Upper lobe of left lung (tissue), 5 donors: ENCODE measurements around a stretch of chr6.

GRCh38 chr6:6800908-6801262, 212.4 kb downstream of the LY86 start:
- PRO-cap, 2 experiments = no peak in any of the 2 experiments
- RAMPAGE, long total RNA, 4 experiments = start-site peak on the minus strand in 2 of 4 experiments, at chr6:6801119-6801172 at its widest, 13 to 25 reads per replicate

GRCh38 chr6:6891854-6892544, 215.8 kb upstream of the RREB1 start:
- PRO-cap, 2 experiments = no peak in any of the 2 experiments
- RAMPAGE, long total RNA, 4 experiments = no peak in any of the 4 experiments

GRCh38 chr6:7008426-7009036, 99.2 kb upstream of the RREB1 start:
- PRO-cap, 2 experiments = no peak in any of the 2 experiments
- RAMPAGE, long total RNA, 4 experiments = no peak in any of the 4 experiments

DNA sequence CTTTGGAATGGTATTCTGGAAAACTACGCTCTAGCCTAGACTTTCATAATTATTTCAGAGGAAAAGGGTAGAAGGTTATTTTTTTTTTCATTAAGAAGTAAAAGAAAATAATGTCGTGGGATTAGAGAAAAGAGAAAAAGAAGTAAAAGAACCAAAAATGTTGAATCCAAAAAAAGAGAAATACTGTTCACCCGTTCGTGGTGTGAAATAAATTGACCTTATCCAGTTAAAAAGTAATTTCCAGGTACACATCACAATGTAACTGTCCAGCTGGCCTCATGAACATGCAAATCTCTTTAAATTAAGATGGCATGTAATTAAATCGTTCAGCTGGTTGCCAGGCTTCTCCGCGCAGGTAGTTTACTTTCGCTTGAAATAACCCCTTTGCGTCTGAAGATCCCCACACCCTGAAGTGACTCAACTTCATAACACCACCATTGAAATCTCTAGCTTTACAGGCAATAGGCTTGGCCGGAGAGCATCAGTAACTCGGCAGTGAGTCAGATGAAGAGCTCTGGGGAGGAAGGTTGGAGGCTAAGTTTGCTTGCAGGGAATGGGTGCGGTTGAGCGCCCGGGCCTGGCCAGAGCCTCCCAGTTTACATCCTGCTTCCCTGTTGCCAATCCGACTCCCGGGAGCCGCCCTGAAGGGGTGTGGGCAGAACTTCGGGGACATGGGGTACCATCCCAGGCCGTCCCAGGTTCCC, 57.1 kb upstream of the RREB1 start:
- PRO-cap, 2 experiments = peak in 2 of 2 experiments; most common plus-strand start position 492 of the sequence (in 1)
- RAMPAGE, long total RNA, 4 experiments = no peak in any of the 4 experiments

DNA sequence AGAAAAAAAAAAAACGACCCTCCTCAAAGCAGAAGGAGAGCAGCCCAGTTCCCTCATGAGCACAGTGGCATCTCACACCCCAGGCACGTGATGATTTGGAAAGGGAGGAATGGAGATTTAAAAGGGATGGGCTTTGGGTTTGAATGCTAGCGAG, 54.7 kb upstream of the RREB1 start:
- PRO-cap, 2 experiments = peak in 1 of 2 experiments; most common minus-strand start position 66 of the sequence (in 1)
- RAMPAGE, long total RNA, 4 experiments = no peak in any of the 4 experiments

GRCh38 chr6:7087041-7087398, 20.7 kb upstream of the RREB1 start:
- PRO-cap, 2 experiments = no peak in any of the 2 experiments
- RAMPAGE, long total RNA, 4 experiments = no peak in any of the 4 experiments

GRCh38 chr6:7107232-7107655, 517 bp upstream of the RREB1 start:
- PRO-cap, 2 experiments = no peak in any of the 2 experiments
- RAMPAGE, long total RNA, 4 experiments = no peak in any of the 4 experiments

DNA sequence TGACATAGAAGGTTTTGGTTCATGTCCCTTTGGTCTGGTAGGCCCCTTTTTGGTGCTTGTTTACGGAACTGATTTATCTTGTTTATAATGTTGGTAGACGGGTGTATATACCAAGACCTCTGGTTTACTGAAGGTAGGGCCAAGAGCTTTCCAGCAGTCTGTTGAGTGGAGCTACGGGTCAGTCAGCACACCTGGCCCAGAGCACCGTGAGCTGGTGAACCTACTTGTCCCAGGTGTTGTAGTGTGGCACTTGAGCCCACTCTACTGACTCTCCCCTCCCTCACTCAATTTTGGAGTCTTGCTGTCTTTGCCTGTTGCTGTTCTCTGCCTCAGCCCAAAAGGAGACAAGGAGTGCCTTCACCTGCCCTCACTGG, 22.0 kb downstream of the RREB1 start:
- PRO-cap, 2 experiments = no peak in any of the 2 experiments
- RAMPAGE, long total RNA, 4 experiments = no peak in any of the 4 experiments

DNA sequence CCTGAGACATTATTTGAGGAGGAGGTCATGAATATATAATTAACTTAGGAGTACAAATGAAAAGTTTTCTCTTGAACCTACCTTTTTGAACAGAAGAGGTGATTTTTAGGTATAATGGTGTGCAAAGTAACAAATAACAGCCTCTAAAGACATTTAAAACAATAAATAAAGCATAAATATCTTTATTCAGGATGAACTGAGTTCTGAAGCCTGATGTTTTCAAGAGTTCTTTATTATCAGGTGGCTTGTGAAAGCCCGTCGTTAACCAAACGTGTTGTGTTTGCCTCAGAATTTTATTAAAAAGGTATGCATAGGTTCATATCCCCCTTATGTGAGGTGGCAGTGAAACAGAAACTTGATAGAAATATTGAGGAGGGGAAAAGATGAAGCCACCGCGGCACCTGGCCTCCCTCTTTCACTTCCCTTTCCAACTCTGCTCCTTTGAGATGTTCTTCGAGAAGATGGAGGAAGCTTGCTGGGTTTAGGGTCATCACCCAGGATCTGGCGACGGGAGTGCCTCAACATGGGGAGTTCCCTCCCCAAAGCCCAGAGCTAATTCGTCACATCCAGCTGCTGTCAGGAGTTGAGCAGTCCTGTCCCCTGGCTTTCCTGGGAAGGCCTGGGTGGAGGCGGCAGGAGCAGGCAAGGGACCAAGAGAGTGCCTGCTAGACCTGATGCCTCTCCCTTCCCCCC, 29.0 kb downstream of the RREB1 start:
- PRO-cap, 2 experiments = no peak in any of the 2 experiments
- RAMPAGE, long total RNA, 4 experiments = no peak in any of the 4 experiments

- PRO-cap, 2 experiments = no peak in any of the 2 experiments
- RAMPAGE, long total RNA, 4 experiments = no peak in any of the 4 experiments
Measured at GRCh38 chr6:7173689-7174347, 66.1 kb downstream of the RREB1 start.

GRCh38 chr6:7203777-7204648, 96.3 kb downstream of the RREB1 start:
- PRO-cap, 2 experiments = no peak in any of the 2 experiments
- RAMPAGE, long total RNA, 4 experiments = no peak in any of the 4 experiments

DNA sequence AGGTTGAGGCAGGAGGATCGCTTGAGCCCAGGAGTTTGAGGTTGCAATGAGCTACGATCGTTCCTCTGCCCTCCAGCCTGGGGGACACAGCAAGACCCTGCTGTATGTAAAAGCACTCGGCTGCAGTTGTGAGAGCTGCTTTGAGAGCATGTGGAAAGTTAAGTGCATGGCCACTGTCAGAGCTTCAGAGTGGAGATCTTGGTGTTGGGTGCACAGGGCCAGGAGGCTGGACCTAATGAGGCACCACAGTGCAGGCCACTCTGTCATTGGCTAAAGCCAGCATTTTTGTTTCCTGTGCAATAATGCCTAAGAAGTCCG, 60.7 kb downstream of the SSR1 start:
- PRO-cap, 2 experiments = peak in 1 of 2 experiments; most common plus-strand start position 183 of the sequence (in 1)
- RAMPAGE, long total RNA, 4 experiments = no peak in any of the 4 experiments

GRCh38 chr6:7266238-7266574, 46.8 kb downstream of the SSR1 start:
- PRO-cap, 2 experiments = no peak in any of the 2 experiments
- RAMPAGE, long total RNA, 4 experiments = no peak in any of the 4 experiments

GRCh38 chr6:7463700-7464287, 74.2 kb downstream of the RIOK1 start:
- PRO-cap, 2 experiments = no peak in any of the 2 experiments
- RAMPAGE, long total RNA, 4 experiments = no peak in any of the 4 experiments

DNA sequence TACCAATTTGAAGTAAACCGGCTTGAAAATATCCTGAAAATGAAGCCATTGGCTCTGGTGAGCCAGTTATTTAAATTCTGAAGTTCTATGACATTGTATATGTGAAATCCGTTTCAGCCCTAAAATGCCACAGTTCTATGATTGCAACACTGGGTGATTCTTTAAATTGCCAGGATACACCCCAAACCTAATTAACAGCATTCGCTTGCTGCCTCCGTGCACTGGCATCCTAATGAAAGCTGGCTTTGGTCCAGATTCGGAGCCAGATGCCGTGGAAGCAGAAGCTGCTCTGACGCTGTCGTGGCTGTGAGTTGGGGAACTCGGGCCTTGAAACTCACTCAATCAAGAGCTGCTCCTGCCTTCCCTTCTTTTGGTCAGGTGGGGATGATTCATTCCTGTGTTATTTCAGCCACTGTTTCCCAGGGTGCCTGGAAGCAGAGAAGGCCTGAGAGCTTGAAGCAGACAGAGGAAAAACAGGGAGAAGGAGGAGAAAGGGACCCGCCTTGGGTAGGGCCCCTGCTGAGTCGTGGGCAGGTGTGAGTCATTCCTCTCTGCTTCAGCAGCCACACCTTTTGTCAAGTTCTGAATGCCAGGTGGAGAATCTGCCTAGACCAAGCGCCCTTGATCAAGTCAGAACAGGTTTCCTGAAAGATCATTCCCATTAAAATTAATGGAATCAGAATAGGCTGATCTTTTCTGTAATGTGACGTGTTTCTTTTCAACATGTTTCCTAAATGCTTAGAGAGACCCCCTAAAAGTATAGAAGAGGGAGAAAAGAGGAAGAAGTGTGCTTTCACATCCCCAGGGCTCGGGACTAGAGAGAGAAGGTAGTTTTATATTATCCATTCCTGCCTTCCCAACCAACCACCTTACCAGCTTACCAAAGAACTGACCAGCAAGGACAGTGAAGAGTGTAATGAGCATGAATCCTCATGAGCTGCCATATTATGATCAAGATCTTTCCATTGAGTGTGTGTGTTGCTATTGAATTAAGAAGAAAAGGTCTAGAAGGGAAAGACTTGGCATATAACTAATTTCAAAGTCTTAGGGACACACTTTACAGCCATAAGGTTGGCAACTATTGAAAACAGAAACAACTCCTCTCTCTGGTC, 36.0 kb upstream of the DSP start:
- PRO-cap, 2 experiments = no peak in any of the 2 experiments
- RAMPAGE, long total RNA, 4 experiments = no peak in any of the 4 experiments

DNA sequence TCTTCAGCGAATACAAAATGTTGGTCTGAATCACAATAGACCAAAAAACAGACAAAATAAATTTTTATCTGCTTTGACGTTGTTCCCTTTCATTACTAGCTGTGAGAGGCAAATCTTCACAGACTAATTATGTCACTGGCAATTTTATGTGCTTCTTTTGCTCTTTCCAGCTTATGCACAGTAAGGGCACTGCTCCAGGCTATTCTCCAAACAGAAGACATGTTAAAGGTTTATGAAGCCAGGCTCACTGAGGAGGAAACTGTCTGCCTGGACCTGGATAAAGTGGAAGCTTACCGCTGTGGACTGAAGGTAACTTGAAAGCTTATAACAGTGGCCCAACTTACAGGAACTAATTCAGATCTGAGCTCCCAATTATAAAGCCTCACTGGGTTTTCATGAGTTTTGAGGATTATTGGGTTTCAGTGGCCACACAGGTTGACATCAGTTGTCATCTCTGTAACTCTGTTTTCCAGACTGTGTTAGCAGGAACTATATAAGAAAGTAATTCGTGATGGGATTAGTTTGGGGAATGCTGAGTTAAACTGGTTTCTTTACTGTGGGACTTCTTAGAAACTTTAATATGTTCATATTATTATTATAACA, 15.4 kb upstream of the SNRNP48 start:
- PRO-cap, 2 experiments = no peak in any of the 2 experiments
- RAMPAGE, long total RNA, 4 experiments = no peak in any of the 4 experiments

DNA sequence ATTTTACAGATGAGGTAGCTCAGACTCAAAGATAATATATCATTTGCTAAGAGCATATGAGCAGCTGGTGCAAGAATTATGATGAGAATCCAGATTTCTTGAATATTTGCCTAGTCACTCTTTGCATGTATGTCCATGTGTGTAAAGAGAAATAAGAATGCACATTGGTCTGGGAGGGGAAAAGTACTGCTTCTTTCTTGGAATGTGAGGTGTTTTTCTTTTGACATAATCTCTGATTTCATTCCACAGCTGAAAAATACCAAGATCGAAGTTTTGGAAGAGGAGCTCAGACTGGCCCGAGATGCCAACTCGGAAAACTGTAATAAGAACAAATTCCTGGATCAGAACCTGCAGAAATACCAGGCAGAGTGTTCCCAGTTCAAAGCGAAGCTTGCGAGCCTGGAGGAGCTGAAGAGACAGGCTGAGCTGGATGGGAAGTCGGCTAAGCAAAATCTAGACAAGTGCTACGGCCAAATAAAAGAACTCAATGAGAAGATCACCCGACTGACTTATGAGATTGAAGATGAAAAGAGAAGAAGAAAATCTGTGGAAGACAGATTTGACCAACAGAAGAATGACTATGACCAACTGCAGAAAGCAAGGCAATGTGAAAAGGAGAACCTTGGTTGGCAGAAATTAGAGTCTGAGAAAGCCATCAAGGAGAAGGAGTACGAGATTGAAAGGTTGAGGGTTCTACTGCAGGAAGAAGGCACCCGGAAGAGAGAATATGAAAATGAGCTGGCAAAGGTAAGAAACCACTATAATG, 10.8 kb upstream of the SNRNP48 start:
- PRO-cap, 2 experiments = no peak in any of the 2 experiments
- RAMPAGE, long total RNA, 4 experiments = no peak in any of the 4 experiments

DNA sequence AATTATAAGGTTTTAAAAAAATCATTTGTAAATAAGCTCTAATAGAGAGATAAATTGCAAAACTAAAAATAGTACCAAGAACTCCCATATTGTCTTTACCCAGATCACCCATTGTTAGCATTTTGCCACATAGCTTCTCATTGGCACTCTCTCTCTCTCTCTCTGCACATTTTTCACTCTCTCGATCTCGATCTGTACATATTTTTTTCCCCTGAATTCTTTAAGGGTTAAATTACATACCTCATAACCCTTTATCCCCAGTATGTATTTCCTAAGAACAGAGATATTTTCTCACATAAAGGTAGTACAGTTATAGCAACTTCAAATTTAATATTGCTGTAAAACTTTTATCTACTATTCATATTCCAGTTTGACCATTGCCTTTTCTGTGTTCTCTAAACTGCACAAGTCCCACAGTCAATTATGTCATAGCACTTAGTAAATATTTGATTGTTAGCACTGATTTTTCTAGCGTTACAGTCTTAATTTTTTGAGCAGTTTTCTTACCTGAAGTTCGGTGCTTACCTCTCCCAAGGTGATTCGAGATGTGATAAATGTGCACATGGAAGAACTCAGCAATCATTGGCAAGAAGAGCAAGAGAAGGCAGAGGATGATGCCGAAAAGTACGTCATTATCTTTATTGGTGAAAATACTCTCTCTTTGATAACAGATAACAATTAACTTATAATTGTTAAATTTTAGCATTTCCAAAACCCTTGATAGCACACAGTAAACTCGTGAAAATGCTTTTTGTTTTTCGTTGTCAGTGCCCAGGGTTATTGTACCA, 15.1 kb downstream of the SNRNP48 start:
- PRO-cap, 2 experiments = no peak in any of the 2 experiments
- RAMPAGE, long total RNA, 4 experiments = no peak in any of the 4 experiments

- PRO-cap, 2 experiments = no peak in any of the 2 experiments
- RAMPAGE, long total RNA, 4 experiments = no peak in any of the 4 experiments
Measured at GRCh38 chr6:7628628-7628849, 38.5 kb downstream of the SNRNP48 start.

DNA sequence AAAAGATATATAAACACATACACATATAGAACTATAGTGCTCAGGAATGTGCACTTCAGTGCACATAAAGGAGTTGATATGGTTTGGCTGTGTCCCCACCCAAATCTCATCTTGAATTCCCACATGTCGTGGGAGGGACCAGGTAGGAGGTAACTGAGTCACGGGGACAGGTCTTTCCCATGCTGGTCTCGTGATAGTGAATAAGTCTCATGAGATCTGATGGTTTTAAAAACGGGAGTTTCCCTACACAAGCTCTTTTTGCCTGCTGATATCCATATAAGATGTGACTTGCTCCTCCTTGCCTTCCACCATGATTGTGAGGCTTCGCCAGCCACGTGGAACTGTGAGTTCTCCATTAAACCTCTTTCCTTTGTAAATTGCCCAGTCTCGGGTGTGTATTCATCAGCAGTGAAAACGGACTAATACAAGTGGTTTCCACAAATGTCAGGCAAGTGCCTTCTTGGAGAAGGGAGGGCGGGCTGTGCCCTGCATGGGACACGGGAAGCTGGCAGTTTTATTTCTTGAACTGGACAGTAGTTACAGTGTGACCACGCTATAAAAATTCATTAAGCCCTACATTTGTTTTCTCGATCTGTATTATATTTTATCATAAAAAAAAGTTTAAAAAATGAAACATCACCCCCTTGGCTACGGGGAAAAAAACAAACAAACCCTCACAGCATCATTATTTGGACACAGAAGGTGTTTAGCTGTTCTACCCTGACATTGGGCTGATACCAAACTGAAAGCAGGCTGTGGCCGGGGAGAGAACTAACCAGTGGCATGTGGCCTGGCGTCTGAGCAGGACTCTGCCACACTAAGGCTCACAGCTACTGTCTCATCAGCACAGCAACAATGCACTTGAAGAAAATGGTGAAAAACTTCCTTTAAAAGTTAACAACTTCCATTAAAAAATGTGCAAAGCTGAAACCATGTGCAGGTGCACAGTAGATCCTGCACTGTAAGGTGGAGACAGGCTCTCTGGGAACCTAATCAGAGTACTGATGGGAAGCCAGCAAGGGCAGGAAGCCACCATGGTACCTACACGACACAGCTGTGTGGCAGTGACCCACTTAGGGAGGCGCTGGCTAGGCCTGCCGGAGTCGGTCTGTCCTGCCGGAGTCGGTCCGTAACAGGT, 17.8 kb downstream of the TXNDC5 start:
- PRO-cap, 2 experiments = no peak in any of the 2 experiments
- RAMPAGE, long total RNA, 4 experiments = no peak in any of the 4 experiments